Islet of Langerhans (tissue), 1 donor: ENCODE measurements around the genes GYG1 and RNF13.

GRCh38 chr3:148077912-148078450 lies 619.7 kb upstream of the AGTR1 start:
- RRBS: no CpG with 5 or more reads among the region's 2 CpGs

DNA sequence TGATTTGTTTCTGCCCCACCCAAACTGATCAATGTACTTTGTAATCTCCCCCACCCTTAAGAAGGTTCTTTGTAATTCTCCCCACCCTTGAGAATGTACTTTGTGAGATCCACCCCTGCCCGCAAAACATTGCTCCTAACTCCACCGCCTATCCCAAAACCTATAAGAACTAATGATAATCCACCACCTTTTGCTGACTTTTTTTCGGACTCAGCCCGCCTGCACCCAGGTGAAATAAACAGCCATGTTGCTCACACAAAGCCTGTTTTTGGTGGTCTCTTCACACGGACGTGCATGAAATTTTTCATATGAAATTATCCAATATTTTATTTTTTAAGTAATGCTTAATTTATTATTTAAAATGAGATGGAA lies 540.7 kb upstream of the AGTR1 start:
- RRBS: no CpG with 5 or more reads among the region's 6 CpGs

- RRBS: no CpG with 5 or more reads among the region's 3 CpGs
Observed at GRCh38 chr3:148600834-148601432, 96.8 kb upstream of the AGTR1 start.

DNA sequence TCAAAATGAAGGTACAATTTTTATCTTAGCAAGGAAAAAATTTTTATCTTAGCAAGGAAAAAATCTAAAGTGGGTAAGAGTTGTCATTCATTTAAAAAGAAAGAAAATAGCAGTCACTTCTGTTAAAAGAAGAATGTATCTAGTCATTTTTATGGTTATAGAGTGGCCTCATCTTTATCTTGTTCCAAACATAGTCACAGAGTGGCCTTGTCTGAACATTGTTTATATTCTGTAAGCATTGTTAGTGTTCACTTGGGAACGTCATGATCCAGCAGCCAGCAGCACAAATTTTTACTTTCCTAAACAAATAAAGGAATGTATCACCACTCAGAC lies 39.8 kb upstream of the GYG1 start:
- RRBS: no CpG with 5 or more reads among the region's 1 CpG

DNA sequence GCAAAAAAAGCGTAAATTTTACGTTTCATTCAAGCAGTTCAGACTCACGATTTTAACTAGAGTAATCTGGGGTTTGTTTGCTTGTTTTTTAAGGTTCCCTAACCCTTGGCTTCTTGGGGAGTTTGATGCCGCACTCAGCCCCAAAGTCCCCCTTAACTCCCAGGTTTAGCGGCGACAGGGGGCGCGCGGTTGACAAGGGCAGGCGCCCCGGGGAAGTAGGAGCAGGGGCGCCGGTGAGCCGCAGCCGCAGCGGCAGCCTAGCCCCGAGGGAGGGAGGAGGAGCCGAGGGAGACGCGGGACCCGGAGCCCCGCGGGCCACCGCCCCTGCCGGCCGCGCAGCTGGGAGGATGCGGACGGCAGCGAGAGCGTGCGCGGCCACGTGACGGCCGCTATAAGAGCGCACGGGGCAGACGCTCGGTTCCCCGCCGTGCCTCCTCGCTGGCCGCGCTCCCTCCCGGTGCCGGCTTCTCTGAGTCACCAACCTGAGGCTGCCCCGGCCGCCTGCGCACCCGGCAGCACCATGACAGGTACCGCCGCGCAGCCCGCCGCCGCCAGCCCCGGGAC lies at the start of gene GYG1:
TSS of gene GYG1 (plus strand) at position 420 of the 564 bp plus-strand sequence.
- RRBS: 3% methylated on average over 13 of the region's 58 CpGs

GRCh38 chr3:148996223-148996574 lies 4.9 kb downstream of the GYG1 start:
- RRBS: no CpG with 5 or more reads among the region's 4 CpGs

- RRBS: no CpG with 5 or more reads among the region's 2 CpGs
Observed at GRCh38 chr3:149145612-149146601, 16.5 kb downstream of the HPS3 start.

- RRBS: no CpG with 5 or more reads among the region's 5 CpGs
Observed at GRCh38 chr3:149198157-149198874, 23.3 kb downstream of the CP start.

DNA sequence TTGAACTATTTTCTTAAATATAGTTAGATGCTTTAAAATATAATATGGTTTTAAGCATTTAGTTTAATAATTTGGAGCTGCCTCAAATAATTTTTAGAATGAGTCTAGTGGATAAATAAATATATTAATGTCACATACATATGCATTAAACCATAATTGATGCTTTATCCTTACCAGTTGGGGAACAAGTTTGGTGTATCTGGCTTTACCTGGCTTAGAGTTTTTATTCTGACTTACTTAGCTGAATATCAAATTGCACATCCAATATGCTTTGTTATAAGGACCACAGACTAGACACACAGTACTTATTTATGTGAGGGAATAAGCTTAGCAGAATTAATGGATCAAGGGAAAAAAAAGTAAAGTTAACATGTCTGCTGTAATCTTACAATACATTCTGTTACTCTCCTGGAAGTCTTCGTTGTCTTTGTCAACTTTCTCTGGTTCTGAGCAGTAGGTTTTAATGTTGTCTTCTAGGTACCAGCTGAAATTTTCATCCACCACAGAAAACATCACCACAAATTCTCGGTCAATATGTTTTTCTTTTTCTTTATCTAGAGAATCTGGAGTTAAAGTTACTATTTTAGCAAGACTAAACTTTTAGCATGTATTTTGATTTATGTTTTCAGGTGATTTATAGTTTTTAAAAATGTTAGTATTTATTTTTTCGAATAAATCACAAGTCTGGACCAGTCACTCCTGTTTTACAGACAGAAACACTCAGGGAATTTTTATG lies 12.6 kb downstream of the CP start:
- RRBS: no CpG with 5 or more reads among the region's 3 CpGs

DNA sequence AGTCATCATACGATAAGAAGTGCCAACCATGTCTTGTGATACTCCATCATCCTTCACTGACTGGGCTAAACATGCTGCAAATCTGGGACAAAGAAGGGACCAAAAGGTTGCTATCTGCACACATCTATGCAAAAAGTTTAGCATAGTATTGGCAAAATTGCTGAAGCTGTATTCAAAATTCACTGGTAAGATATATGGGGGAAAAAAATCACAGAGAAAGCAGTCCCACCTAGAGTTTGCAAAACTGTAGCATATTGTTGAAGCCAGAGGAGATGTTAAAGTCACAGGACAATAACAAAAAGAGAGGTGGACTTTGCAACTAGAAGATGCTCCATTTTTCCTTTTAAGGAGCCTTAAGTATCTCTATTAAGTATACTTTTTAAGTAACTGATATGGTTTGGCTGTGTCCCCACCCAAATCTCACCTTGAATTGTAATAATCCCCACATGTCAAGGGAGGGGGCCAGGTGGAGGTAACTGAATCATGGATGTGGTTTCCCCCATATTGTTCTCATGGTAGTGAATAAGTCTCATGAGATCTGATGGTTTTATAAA lies 2.6 kb downstream of the CP start:
- RRBS: no CpG with 5 or more reads among the region's 1 CpG

- RRBS: no CpG with 5 or more reads among the region's 9 CpGs
Observed at GRCh38 chr3:149384753-149385440, 7.4 kb upstream of the TM4SF1 start.

DNA sequence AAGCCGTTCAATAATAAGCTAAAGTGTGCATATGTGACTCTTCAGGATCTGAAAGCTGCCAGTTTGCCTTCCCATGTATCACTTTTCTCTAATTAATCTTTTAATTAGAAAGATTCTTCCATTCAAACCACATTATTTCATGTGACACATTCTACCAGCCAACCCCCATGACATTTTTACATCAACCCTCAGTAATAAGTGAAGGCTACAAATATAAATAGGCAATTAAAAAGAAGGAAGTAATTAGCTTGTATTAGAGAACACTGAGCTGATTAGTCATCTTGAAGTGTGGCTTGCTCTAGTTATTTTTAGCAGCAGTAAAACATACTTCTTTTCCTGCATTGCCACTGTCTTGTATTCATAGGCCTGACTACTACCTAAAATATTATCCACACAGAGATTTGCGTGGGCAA lies 31.7 kb upstream of the TM4SF4 start:
- RRBS: no CpG with 5 or more reads among the region's 2 CpGs

DNA sequence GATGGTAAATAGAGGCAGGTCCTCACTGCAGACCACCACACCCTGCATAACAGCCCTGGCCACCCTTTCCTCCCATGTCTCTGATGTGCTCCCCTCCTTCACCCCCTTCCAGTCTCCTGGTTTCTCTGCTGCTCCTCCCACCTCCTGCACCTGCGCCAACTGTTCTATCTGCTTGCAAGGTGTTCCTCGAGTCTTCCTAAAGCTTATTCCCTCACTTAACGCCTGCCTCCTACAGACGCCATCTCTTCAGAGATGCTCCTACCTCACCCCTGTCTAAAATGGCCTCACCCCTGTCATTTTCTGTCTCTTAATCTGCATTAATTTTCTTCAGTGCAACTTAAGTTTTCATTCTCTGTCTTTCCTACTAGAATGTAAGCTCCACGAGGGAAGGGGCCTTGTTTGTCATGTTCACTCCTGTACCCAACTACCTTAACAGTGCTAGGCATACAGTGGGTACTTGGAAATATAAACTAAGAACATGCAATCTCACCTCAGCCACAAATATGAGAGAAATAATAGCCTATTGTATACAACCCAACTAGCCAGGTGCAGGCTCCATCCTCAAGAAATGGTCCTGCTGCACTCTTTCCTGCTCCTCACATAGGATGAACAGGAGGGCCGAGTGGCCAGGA lies 57.0 kb downstream of the TM4SF4 start:
- RRBS: no CpG with 5 or more reads among the region's 6 CpGs

DNA sequence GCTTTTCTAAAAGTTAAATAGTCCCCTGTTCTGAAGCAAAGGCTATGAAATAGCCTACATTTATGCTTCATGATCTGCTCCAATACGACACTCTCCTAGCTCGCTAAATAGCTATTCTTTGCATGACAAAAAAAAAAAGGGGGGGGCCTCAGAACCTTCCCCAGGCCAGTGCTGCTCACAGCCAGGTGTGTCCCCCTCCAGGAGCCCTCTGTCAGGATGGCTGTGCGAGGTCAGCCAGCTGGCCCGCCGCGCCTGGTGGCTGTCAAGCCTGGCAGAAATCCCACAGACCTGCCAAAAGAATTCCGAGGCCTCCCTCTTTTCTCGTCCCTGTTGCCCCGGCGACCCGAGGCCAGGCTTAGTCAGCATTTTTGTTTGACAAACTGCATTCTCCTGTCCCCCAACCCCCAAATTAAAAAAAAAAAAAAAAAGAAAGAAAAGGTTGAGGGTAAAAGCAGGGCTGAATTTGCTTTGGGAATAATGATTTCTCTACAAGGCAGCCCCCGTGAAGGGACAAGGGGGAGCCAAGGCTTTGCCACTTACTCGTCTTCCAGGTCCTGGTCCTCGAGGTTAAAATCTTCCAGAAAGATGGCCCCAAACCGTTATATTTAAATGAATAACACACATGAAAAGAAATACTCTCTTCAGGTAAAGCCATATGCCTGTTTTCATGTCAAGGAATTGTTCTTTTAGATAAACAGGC lies 62.0 kb downstream of the TM4SF4 start:
- RRBS: no CpG with 5 or more reads among the region's 15 CpGs

DNA sequence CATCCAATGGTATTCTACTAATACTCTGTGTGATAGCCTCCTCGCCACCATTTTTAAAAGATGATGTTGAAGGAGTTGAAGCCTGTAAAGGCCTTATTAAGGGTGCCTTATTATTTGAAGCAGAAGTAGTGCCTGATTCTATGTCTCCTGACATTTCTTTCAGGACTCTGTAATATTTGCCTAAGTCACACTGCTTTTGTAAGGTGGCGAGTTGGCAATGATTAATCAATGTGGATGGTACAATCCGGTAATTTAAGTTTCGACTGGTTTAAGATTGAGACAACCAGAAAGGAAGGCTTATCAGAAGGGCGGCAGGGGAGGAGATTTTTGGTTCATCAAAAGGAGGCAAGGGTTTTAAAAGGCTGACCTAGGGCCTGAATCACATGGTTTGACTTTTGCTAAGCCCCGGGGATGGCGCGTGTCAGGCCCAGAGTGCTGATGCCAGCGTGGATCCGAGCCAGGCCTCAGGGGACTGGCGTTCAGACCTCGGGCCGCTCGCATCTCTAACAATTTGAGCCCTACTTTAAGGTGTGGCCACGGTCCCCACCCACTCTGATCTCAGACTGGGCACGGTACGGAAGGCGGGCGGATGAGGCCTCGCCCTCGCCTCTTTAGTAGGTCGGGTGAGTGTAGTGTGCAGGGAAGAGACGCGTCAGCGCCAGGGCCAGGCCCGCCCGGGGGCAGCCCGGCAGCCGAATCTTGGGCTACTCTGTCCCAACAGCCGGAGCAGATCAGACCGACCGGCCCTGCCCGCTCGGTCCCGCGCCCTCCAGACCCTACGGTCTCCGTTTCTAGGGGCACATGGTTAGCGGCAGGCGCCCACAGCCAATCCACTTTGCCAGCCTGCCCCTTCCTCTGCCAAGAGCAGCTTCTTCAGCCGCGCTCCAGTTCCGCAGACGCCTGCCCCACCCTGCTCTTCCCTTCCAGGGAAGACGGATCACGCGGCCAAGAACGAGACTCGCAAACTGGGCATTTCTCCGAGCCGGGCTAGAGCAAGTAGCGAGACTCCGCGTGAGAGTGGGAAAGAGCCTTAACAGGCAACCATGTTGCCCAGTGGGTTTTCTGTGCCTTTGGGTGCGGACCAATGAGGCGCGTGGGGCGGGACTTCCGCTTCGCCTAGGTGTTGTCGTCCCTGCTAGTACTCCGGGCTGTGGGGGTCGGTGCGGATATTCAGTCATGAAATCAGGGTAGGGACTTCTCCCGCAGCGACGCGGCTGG lies at the start of gene RNF13:
TSS of gene RNF13 (plus strand) at position 1,115 of the 1,218 bp plus-strand sequence.
- RRBS: 7% methylated on average over 8 of the region's 68 CpGs

DNA sequence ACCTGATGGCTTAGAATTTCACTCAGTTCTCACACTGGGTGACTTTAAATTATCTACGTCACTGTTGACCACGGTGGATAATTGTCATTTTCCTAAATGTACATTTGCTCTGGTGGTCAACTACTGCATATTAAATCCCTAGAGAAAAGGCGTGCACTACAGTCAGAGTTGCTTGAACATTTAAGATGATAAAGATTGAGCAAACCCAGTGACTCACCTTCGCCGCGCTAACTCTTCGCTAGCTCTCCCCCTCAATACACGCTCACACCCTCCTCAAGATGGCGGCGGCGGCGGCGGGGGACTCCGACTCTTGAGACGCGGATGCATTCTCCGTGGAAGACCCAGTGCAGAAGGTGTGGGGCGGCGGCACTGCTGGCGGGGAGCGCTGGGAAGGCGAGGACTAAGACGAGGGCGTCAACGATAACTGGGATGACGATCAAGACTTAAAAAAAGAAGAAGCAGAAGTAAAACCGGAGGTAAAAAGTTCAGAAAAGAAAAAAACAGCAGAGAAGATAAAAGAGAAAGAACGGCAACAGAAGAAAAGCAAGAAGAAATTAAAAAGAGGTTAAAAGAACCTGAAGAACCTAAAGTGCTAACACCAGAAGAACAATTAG lies 79.9 kb upstream of the PFN2 start:
- RRBS: no CpG with 5 or more reads among the region's 28 CpGs

GRCh38 chr3:150225859-150226543 lies 182.1 kb upstream of the TSC22D2 start:
- RRBS: no CpG with 5 or more reads among the region's 11 CpGs

GRCh38 chr3:150411441-150411887 lies 3.4 kb downstream of the TSC22D2 start:
- RRBS: no CpG with 5 or more reads among the region's 5 CpGs

- RRBS: no CpG with 5 or more reads among the region's 5 CpGs
Observed at GRCh38 chr3:150412379-150413167, 4.5 kb downstream of the TSC22D2 start.